Neural cell (in vitro differentiated cells): ENCODE data around the genes PET100 and CTXN1.

DNA sequence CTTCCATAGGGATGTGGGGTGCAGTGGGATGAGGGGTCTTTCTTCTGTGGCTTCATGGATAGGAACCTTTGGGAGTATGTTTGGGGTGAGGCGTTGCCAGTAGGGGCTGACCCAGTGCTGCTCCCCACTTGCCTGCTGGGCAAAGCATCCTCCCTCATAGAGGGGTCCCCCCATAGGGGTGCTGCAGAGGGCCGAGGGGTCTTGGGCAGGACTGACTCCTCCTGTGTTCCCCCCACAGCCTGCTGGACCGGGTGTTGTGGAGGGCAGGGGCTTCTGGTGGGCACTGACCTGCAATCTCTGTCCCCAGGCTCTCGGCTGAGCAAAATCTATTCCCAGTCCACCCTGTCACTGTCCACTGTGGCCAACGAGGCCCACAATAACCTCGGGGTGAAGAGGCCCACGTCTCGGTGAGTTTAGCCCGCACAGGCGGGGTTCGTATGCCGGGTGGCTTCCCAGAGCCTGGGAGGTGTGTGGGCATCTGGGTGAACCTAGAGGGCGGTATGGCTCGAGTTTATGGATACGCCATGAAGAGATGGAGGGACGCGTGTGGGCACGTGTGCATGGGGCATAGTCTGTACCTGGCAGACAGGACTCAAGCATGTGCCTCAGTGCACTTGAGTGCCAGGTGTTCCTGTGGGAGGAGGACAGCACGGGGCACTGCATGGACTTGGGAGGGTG lies 13.0 kb downstream of the XAB2 start:
- RAMPAGE, long total RNA: no peak

DNA sequence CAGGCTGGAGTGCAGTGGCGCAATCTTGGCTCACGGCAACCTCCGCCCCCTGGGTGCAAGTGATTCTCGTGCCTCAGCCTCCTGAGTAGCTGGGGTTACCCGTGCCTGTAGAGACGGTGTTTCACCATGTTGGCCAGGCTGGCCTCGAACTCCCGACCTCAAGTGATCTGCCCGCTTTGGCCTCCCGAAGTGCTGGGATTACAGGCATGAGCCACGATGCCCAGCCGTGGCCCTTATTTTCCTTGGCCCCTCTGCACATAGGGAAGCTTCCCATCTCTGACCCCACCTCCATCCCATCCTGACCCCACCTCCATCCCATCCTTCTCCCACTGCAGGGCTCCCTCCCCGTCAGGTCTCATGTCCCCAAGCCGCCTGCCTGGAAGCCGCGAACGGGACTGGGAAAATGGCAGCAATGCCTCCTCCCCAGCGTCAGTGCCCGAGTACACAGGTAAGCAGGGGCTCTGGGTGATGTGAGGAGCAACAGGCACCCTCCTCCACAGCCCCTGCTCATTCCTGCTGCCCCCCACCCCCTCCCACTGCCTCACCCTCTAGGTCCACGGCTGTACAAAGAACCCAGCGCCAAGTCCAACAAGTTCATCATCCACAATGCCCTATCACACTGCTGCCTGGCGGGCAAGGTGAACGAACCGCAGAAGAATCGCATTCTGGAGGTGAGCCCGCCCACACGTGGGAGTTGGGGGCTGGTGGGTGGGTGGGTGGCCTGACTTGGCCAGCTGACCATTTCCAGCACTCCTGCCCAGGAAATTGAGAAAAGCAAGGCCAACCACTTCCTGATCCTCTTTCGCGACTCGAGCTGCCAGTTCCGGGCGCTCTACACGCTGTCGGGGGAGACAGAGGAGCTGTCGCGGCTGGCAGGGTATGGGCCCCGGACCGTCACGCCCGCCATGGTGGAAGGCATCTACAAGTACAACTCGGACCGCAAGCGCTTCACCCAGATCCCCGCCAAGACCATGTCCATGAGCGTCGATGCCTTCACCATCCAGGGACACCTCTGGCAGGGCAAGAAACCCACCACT lies 12.0 kb downstream of the XAB2 start:
- RAMPAGE, long total RNA: no peak

DNA sequence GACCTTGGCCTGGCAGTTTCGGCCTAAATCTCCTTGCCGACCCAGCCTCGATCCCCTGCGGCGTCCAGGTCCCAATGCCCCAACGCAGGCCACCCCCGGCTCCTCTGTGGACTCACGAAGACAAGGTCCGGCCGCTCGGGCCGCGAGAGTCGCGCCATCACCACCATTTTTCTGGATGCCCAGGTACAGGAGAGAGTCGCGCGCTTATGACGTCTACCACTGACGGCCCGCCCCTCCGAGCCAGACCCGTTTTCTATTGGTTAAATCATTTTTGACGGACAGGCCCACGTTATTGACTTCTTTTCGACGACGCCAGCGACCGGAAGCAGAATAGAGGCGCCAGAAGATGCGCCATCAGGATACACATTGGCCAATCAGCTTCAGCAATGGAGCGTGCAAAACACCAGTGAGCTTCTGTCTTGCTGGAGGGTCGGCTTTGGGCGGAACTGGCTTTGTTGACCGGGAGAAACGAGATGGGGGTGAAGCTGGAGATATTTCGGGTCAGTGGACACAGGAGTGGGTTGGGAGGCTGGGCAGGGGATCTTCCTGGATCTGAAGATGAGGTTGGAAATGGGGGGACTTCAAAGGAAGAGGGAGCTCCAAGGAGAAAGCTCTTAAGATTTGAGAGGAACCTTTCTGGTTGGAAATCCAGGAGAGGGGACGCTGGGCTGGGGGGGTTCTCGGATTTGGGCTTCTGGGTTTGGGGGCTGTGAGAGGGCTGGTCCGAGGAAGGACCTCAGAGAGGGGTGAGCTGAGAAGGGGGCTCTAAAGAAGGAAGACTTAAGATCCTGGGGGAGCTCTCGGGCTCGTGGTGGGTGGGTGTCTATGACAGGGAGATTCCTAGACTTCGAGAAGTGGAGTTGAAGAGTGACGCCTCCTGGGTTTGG lies at the start of gene PET100:
Gene PET100, plus strand, starts transcription at position 433 of the 887 bp plus-strand sequence.
- RAMPAGE, long total RNA: start-site peak on the minus strand centred at position 188 of the sequence, 17 bp wide, 534 and 569 reads in 2 replicates; start-site peak on the plus strand centred at position 474 of the sequence, 82 bp wide, 2,292 and 1,183 reads in 2 replicates

GRCh38 chr19:7650039-7650627 lies 13.2 kb downstream of the STXBP2 start:
- RAMPAGE, long total RNA: no peak

- RAMPAGE, long total RNA: no peak
Observed at GRCh38 chr19:7685371-7685543, 4.6 kb downstream of the TRAPPC5 start.

DNA sequence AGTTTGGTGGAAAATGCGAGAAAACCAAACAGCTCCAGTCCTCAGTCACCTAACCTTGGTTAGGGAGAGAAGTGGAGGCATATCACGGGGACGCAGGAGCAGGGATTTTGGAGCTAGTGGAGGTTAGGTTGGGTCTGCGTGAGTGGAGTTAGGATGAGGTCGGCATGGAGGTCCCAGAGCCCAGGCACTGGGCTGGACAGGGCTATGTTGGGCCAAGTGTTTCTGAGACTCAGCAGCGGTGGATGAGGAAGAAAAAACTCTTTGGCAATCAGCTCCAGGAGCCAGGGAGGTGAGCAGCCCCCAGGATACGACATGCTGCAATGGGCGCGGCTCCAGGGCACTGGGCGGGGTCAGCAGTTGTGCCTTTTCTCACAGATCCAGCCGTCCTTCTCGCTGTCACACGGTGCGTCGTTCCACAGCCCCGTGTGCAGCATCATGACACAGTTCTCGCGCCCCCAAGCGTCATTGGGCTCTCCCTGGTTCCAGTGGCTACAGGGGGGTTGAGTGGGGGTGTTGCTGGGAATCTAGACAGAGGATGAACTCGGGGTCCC lies 2.8 kb downstream of the CLEC4G start:
- RAMPAGE, long total RNA: no peak

DNA sequence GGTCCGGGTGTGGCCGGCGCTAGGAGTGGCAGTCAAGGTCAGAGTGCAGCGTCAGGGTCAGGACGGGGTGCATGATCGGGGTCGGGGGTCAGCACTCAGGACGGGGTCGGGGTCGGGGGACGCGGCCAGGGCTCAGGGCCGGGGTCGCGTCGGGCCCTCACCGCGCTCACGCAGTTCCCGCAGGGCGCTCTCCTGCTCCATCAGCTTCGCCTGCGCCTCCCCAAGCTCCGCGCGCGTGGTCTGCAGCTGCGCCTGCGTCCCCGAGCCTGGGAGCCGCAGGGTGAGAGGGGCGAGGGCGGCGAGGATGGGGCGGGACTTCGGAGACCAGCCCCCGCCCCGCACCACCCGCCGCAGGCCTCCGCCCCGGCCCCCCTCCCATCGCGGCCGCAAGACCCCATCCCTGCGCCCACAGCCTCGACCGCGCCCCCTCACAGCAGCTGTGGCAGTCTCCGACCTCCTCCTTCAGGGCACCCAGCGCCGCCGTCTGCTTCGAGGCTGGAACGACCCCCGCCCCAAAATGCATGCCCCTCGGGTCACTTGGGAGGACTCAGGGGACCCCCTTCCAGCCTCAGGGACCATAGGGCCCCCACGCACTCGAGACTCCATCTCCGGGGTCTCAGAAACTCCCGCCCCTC lies 1.2 kb downstream of the CLEC4G start:
- RAMPAGE, long total RNA: no peak

DNA sequence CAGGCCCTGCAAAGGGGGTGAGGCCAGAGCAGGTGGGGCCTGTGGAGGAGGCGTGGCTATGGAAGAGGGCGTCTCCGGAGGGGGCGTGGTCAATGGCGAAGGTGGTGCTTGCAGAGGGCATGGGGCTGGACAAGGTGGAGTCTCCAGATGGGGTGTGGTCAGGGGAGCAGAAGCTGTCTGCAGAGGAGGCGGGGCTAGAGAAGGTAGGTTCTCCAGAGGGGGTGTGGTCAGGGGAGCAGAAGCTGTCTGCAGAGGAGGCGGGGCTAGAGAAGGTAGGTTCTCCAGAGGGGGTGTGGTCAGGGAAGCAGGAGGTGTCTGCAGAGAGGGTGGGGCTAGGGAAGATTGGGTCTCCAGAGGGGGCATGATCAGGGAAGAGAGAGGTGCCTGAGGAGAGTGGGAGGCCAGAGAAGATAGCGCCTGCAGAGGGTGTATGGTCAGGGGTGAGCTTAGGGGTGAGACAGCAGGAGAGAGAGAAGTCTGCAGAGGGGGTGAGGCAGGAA lies 3.4 kb downstream of the PRR36 start:
- RAMPAGE, long total RNA: no peak

DNA sequence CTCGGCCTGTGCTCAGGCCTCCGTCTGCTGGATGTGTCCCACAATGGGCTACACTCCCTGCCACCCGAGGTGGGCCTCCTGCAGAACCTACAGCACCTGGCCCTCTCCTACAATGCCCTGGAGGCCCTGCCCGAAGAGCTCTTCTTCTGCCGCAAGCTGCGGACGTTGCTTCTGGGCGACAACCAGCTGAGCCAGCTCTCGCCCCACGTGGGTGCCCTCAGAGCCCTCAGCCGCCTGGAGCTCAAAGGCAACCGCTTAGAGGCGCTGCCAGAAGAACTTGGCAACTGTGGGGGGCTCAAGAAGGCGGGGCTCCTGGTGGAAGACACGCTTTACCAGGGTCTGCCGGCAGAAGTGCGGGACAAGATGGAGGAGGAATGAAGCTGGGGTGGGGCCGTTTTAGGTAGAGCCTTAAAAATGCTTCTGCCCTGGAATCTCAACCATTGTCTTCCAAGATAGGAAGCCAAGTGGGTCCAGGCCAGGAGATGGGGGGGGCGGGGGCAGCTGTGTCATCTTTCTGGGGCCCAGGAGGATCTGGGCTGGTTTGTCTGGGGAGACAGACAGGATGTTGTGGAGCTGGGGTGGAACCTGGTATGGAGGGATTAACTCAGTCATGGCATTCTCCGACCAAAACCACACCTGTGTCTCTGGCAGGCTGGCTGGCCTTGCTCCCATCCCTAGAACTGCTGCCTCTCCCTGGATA lies 3.0 kb upstream of the MAP2K7 start:
- RAMPAGE, long total RNA: no peak

- RAMPAGE, long total RNA: no peak
Observed at GRCh38 chr19:7919194-7919416, 1.0 kb upstream of the SNAPC2 start.

- RAMPAGE, long total RNA: no peak
Observed at GRCh38 chr19:7922015-7922563, 2.0 kb downstream of the SNAPC2 start.

DNA sequence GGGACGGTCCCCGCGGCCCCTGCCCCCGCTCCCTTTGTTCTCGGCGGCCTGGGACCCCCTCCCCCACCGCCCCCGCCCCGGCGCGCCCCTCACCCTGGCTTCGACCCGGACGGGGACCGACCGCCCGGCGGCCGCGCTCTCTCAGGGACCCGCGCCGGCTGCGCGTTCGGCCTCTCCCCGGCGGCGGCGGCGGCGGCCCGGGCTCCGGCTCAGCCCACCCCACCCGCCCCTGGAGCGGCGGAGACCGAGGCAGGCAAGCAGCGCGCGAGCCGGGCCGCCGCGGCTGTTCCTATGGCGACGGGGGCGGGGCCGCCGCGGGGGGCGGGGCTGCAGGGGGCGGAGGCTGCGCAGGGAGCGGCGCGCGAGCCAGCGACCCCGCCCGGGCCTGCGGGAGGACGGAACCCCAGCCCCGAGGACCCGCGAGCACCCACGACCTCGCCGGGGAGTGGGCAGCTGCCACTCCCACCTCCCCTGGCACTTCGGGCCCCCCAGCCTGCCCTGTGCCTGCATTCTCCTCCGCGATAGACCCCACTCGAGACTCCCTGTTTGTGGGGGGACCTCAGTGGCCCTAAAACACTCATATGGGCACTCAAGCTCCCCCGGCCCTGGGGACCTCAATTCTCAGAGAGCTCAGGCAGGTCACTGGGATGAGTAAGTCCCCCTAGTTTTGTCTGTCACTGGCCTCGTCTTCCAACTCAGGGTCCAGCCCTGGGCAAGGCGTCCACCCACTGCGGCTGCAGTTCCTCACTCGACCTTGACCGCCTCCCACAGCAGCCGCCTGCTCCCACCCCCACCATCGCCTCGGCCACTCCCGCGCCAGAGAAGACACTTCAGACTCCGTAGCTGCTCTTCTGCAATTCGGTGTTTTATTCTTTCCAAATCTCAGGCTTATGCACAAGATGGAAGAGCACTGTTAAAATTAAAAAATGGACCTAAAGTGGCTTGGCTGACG lies at the start of gene CTXN1:
Gene CTXN1, minus strand, starts transcription at position 262 of the 952 bp plus-strand sequence.
- RAMPAGE, long total RNA: no peak

DNA sequence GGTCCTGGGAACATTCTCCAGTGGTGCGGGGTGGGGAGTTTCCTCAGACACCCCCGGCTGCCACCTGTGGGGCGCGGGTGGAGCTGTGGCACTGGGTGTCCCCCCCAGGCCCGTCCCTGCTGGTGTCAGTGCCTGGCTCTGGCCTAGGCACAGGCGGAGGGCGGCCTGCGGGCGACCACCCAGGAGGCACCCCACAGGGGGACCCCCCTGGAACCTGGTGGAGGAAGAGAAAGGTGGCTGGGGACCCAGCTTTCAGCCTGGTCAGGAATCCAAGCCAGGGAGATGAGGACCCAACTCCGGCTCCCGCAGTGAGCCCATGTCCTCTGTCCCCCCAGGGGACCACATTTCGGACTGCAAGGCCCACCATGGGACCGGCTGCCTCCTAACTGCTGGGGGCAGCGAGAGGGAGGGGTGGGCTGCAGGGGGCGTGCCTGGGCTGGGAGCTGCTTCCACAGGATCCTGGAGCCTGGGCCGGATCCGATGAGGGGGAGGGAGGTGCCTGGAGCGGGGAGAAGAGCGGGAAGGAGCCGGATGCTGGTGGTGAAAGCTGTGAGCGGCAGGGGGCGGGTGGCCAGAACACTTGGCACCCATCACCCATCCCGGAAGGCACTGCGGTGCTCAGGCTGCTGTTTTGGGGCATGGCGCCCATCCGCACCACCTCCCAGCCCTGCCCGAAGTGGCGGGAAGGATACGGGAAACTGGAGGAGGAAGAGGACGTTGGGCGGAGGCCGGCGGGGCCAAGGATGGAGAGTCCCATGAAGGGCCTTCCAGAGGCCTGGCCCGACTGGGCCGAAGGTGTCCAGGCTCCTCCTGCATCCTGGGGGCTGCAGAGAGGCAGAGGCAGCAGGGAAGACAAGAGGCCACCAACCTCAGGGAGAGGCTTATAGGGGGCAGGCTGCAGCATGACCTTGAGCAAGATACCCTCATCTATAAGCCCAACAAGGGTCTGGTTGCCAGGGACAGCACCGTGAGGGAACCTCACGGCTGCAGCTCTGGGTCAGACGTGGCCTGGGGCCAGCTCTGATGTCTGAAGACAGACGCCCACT lies 5.6 kb upstream of the CTXN1 start:
- RAMPAGE, long total RNA: no peak

- RAMPAGE, long total RNA: no peak
Observed at GRCh38 chr19:7942667-7943176, 744 bp downstream of the TIMM44 start.

- RAMPAGE, long total RNA: no peak
Observed at GRCh38 chr19:8001570-8002822, 3.4 kb downstream of the ELAVL1 start.

DNA sequence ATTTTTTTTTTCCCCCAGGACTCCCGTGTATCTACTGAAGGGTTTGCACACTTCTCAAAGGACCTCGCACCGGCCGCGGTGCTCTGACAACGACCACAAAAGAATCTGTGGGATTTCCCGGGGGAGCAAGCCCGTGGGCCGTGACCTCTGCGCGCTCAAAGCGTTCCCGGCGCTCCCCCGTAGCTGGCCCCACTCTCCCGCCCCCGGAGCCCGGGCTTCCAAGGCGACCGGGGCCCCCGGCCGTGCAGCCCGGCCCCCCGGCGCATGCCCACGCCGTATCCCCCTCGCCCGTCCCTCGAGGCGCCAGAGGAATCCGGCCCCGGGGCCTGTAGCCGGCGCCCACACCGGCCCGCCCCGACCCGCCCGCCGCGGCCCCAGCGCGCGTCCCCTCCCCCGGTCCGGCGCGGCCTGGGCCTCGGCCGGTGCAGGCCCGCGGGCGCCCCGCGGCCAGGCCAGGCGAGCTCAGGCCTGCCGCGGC lies 426 bp downstream of the ELAVL1 start:
- RAMPAGE, long total RNA: no peak

DNA sequence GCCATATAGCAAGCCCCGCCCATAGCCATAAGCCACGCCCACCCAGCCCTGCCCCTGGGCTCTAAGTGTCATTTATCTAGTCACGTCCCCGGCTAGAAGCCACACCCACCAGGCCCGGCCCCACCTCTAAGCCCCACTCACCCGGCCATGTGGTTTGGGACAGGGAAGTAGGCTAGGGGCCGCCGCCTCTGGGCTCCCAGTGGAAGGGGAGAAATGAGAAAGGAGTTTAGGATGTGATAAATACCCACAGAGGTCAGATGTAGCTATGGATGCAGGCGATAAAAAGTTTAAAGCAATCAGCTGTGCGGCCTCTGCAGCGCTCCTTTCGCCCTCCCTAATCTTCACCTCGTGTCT lies 1.8 kb upstream of the CCL25 start:
- RAMPAGE, long total RNA: no peak

DNA sequence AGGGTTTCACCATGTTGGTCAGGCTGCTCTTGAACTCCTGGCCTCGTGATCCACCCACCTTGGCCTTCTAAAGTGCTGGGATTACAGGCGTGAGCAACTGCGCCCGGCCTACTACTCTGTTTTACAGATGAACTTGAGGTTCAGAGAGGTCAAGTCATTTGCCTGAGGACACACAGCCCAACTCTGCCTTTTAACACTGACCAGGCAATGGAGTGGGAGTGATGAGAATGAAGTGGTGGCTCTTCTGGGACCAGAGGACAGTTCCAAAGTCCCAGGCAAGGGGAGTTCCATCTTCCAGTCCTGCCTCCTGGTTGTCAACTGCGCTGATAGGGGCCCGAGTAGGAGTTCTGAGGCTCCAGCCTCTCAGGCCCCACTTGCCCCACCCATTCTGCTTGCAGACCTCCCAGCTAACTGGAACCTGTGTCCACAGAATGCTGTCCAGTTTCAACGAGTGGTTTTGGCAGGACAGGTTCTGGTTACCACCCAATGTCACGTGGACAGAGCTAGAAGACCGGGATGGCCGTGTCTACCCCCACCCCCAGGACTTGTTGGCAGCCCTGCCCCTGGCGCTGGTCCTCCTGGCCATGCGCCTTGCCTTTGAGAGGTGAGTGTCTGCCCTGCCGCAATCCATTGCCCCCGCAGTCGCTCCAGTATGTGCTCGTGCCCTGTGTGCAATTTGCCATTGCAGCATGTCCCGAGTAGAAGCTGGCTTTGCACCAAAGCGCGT lies 41.6 kb downstream of the CERS4 start:
- RAMPAGE, long total RNA: no peak

DNA sequence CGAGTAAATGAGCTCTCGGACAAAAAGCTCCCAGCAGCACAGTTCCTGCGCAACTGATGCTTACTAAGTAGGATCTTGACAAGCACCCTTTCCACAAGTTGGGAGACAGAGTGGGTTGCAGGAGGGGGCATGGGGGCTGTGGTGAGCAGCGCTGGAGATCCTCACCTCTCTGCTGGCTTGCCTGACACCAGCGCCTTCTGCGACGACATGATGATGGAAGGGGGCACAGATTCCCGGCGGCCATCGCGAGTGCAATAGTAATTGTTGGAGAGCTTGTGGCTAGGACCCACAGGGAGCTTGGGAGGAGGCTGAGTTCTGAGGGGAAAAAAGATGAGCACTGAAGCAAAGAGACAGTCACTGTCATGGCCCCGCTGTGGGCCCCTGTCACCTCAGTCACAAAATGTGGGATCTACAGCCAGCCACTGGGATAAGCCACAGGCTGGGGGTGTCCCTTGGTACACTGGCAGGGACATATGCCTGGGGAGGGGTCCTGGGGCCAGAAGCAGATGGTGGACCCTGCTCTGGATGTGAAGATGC lies 4.8 kb downstream of the NDUFA7 start:
- RAMPAGE, long total RNA: no peak

DNA sequence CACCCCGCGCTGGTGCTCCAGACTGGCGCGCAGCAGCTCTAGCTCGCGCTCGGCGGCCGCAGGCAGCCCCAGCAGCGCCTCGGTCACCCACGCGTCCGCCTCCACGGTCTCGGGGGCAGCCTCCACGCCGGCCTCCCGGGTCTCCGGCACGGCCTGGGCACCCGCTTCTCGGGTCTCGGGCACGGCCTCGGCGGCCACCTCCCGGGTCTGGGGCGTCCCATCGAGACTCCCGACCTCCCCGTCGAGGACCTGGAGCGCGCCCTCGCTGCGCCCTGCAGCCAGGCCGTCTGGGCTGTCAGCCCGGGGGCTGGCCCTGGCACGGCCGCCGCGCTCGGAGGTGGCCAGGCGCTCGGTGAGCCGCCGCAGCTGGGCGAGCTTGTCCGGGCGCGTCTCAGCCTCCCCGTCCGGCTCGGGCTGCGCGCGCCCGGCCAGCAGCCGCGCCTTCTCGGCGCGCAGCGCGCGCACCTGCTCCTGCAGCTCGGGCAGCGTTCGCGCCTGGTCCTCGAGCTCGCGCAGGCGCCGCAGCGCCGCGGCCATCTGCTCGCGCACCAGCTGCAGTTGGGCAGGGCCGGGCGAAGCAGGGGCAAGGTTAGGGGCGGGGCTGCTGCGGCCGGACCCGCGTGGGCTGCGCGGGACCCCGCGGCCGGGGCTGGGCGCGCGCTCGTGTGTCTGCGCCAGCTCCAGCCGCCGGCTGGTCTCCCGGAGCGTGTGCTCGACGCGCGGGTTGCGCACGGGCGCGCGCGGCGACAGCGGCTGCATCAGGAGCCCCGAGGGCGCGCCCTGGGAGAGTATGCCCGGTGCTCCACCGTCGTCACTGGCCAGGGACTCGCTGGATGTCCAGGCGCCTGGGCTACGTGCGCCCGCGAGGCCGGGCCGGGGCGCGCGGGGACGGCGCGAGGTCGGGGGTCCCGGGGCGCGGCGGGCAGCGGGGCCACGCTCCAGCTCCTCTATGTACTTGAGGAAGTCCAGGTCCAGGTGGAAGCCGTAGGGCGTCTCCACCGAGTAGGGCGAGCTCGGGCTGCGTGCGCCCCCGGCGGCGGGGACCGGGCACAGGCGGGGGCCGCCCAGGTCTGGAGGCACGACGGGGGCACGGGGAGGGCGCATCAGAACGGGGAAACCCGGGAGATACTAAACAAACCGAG lies 8.0 kb downstream of the KANK3 start:
- RAMPAGE, long total RNA: no peak